ENCODE measurements around a stretch of chr11.

- RRBS = under 1% methylated on average over 6 of the region's 49 CpGs
Observed at GRCh38 chr11:34358125-34359016, 561 bp upstream of the ABTB2 start.

DNA sequence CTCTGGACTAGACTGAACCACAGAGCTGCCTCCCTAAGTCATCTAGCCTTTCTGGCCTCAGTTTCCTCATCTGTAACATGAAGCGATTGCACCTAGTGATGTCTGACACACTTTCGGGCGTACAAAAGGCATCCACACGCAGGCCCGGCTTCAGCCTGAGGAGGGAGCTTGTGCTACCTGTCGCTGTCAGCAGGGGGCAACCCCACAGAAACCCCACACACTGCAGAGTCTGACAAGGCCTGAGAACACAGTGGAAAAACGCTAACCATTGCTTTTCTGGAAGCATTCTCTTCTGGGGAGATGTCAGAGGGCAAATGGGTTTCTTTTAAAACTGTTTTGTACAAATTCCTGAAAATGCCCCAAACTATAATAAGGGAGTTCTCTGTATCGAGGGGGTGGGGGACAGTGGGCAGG is 737 bp downstream of the ELF5 start:
- RRBS = no CpG with 5 or more reads among the region's 8 CpGs

DNA sequence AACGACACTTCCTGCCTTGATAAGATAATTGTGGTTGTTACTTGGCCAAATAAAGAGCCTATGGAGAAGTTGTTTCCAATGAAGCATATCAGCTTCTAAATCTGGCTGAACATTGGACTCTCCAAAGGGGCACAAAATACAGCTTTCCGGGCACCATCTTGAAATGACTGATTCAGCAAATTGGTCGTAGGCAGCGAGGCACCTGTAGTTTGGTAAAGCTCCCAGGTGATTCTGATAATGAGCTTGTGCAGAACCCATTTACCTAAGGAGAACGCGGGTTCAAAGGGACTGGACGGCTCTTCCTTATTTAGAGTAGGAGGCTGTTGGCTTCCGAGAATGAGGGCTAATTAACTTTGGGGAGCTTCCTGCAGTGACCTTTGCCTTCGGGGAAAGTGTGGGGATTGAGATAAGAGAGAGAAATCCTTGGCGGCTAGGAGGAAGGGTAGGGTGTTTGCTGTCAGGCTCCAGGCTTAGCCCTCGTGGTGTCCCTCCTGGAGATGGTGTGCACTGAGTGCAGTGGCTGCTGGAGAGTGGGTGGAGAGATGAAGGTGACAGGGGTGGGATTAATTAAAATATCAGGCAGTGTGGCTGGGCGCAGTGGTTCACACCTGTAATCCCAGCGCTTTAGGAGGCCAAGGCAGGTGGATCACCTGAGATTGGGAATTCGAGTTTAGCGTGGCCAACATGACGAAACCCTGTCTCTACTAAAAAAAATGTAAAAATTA is 17.4 kb upstream of the EHF start:
- RRBS = no CpG with 5 or more reads among the region's 16 CpGs

DNA sequence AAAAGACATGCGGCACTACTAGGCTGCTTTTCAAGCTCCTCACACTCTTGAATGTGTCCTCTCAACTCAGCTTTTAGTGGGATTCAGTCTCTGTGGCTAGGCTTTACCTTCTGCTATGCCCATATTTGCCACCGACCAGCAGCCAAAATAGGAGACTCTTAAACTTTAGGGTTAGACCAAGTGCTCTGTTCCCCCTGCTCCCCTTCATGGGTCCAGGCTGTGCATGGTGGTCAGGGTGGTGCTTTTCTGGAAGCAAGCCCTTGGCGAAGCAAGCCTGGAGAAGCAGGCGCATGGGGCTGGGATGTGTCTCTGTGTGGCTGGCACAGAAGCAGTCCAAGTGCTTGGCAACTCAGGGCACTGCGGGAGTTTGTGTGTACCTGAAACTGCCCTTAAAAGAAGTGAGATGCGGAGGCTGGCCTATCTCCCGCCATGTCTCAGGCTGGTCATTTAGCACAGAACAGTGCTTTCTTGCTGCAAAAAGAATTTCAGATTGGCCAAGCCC is 16.2 kb downstream of the EHF start:
- RRBS = no CpG with 5 or more reads among the region's 7 CpGs

GRCh38 chr11:34654694-34655387 is 33.9 kb downstream of the EHF start:
- RRBS = no CpG with 5 or more reads among the region's 8 CpGs

DNA sequence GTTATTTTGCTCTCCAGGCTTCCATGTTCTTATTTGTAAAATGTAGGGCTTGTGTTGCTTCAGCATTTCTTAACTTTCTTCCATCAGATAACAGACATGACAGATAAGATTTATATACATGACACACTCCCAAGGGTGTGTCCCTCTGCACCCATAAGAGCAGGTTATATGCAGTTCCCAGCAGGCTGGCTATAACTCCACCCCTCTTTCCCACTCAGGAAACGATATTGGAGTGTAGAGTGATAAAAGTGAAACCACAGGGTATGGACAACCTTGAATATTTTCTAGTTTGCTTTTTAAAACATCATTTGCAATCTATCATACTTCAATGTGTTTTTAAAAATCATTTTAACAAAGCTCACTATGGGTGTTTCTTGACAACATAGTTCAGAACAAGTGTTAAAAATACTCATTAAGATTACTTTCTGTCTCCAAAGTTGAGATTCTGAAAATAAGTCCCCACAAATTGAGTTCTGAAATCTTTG is 65.7 kb downstream of the APIP start:
- RRBS = no CpG with 5 or more reads among the region's 1 CpG

DNA sequence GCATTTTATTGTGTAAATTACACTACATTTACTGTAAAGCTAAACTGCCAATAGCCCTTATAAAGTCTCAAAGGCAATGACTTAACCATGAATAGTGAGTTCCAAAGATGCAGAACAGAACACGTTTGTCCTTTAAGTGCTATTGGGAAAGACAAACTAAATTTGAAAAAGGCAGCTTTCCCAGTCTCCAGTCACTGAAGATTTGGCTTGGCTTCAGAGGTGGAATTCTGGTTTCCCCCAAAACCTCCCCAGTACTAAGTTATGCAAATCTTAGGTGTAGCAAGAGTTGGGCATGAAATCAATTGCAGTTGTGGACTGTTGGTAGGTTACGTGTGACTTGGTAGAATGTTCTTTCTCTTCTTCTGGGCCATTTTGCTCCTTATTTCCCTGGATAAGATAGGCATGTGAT is 60.7 kb downstream of the APIP start:
- RRBS = no CpG with 5 or more reads among the region's 2 CpGs

- RRBS = no CpG with 5 or more reads among the region's 14 CpGs
Observed at GRCh38 chr11:35083110-35084412, 55.4 kb upstream of the CD44 start.

DNA sequence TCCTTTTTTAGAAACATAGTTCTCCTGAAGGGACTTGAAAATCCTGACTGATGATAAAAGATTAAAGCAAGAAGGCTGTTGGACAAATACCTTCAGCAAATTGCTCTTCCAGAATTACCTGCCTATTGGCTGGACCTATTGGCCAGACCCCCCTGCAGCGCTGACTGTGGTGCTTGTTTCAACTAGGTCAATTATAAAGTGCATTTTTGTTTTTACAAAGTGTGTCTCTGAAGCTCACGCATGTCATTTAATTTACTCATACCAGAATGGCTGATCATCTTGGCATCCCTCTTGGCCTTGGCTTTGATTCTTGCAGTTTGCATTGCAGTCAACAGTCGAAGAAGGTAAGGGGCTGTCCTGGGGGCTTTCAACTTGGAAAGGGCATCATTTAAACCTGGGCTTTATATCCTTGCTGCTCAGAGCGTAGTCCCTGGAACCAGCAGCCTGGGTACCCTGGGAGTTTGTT is 82.5 kb downstream of the CD44 start:
- RRBS = no CpG with 5 or more reads among the region's 4 CpGs

DNA sequence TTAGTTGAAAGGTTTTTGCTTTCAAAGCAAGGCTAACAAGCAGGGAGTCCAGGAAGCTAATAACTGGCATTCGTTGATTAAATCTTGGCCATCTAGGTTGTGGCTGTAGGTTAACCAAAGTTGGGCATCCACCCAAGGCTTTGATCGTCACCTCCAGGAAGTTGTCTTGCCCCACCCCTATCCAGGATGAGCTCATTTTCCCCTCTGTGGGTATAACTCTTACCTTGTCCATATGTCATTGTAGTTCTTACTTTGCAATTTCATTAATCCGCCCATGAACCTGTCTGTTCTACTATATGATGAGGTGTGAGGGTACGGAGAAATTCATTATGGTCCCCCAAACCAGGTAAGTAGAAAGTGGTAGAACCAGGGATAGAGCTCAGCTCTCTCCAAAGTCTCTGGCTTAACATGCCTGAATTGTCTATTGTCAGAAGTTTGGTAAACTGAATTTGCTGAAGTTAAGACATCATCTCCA is 97.0 kb downstream of the CD44 start:
- RRBS = no CpG with 5 or more reads among the region's 4 CpGs

GRCh38 chr11:35308067-35308560 is 111.2 kb downstream of the SLC1A2 start:
- RRBS = no CpG with 5 or more reads among the region's 10 CpGs

GRCh38 chr11:35524446-35524824 is 981 bp downstream of the PAMR1 start:
- RRBS = no CpG with 5 or more reads among the region's 10 CpGs

GRCh38 chr11:35605542-35606100 is 12.6 kb upstream of the FJX1 start:
- RRBS = no CpG with 5 or more reads among the region's 7 CpGs

- RRBS = no CpG with 5 or more reads among the region's 8 CpGs
Observed at GRCh38 chr11:36149510-36150146, 139.6 kb downstream of the COMMD9 start.

DNA sequence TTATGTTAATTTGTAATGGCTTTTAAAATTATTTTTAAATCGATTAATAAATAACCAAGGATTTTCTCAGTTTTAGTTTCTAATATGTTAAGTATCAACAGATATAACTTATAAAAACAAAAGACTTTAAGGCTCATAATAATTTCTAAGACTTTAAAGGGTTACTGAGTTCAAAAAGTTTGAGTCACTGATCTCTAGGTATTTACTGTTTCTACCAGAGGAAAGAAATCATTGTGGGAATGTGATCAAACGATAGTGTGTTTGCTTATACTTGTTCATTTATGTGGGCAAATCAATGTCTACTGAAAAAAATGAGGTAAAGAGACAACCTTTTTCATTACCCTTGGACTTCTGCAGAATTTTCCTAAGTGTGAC is 65.3 kb downstream of the PRR5L start:
- RRBS = no CpG with 5 or more reads among the region's 2 CpGs

DNA sequence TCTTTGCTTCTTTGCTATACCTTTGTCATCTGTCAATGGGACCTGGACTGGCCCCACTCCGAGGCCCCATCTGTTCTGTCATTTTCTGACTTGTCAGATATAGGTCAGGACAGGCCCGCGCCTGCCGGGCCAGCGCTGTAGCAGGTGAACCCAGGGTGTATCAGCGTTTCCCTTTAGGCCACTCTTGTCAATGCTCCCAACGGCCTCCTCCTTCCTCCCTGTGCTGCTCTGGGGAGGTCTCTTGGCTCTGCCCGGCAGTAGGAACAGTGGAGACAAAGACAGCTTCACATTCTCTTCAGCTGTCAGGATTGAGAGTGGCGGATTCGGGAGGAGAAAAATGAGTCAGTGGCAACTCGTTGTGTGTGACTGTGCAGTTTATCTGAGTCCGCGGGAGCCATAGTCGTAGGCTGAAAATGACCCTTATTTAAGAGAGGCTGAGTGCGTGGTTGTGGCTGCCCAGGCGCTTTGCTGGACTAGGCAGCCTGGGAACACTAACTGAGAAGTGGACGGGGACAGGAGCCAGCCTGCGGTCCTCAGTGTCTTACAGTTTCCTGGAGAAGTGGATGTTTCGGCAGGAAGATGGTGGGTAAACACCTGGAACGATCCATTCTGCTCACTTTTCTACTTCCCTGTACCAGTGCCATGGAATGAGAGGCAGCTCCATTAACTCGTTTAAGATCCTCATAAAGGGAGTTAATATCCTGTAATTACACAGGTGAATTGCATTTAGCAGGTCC is 102.3 kb downstream of the PRR5L start:
- RRBS = no CpG with 5 or more reads among the region's 21 CpGs

DNA sequence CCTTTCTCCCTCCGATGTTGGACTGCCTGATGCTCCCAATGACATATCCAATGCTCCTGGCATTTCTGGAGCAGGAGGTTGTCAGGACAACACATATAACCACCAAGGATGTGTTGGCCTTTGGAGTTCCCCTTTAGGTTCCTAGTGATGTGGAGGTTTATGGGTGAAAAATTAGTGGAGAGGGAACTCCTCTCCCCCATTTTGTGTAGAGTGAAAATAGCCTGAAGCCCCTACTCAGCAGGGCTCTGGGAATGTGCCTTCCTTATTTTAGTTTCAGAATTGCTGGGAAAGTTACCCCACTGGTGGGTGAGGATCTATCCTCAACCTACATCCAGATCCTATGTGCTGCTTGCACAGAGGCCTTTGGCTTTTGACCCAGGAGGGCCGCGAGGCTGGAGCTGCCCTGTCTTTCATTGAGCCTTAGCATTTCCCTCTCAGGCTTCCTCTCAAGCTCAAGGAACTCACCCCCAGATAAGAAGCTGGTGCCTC is 47.0 kb downstream of the TRAF6 start:
- RRBS = no CpG with 5 or more reads among the region's 3 CpGs

DNA sequence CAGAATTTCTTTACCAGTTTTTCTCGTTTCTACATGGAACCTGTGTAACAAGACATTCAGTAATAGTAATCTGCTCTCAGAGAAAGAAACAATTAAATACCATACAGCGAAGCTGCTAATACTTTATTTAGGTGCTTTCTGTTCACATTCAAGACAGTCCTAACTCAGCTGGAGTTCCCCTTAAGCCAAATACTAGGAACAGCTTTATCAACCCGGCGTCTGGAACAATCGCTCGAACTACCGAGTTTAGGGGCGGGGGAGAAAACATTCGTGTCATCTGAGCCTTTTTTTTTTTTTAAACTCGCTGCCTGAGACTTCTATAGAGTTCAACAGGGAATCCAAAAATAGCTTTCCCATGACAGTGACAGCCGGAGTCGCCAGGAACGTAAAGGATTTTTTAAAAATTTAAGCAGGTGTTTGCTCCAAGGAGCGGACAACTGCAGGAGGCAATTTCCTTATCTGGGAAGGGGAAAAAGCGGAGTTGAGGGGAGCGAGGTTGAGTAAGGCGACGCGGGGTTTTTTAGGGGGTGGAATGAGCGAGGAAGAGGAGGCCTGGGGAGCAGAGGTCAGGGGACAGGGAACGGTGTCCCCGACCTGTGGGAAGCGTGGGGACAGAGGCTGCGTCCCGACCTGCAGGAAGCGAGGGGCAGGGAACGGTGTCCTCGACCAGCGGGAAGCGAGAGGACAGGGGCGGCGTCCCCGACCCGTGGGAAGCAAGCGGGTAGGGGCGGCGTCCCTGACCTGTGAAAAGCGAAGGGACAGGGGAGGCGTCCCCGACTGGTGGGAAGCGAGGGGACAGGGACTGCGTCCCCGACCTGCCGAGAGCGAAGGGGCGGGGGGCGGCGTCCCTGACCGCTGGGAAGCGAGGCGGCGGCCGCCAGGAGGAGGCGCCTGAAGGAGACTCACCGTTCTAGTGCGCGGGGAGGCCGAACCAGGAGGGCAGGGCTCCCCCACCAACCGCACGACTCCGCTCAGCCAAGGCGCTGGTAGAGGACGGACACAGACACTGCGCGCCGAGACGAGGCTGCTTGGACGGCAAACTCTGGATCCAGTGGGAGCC is 600 bp downstream of the TRAF6 start:
- RRBS = no CpG with 5 or more reads among the region's 68 CpGs

- RRBS = no CpG with 5 or more reads among the region's 8 CpGs
Observed at GRCh38 chr11:36532821-36533507, 22.9 kb upstream of the TRAF6 start.

Measured in GM12892 (cell line).